ENCODE measurements around a stretch of chr1.

DNA sequence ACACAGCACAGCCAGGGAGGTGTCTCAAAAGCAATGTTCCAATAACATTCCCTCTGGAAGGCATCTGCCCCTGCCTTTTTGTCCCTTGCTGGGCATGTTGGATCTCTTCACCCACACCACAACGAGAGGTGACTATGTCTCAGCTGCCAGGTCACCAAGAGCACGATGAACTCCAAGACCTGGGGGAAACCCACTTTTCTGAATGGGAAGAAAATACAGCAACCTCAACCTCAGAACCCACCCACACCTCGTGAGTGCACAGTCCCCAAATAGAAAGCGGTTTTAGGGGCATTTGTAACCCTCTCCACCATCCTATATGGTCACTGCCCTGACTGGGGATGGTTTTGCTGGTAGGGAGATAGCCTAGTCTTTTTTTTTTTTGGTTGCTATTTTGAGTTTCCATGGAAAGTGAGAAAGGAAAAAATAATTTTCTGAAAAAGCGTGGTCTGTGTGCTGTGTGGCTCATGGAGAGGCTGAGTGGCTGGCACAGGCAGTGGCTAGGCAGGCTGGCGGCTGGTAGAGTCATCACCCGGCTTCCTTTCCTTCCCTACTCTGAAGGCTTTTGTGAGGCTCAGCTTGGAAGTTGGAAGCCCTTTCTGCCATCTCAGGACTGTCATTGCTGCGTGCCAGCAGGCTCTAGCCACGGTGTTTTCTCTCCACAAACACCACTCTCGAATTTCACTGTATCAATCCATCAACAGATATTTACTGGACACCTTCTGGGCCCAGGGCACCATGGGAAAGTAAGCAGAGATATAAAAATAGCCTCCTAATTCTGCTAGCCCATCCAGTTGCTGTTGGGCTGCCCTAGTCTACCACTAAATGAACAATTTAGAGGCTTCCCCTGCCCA, 15.8 kb downstream of the TSPAN2 start:
- RRBS = no CpG with 5 or more reads among the region's 10 CpGs

DNA sequence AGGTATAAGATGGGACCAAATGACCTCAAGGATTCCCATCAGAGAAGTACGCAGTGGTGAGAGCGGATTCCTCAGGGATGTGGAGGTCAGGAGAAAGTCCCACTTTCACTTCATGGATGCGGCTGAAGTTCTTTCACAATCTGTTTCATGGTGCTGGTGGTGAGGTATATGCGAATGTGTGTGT, 79.3 kb upstream of the TSPAN2 start:
- RRBS = no CpG with 5 or more reads among the region's 4 CpGs

- RRBS = no CpG with 5 or more reads among the region's 5 CpGs
Observed at GRCh38 chr1:115189850-115190544, 100.7 kb upstream of the TSPAN2 start.

DNA sequence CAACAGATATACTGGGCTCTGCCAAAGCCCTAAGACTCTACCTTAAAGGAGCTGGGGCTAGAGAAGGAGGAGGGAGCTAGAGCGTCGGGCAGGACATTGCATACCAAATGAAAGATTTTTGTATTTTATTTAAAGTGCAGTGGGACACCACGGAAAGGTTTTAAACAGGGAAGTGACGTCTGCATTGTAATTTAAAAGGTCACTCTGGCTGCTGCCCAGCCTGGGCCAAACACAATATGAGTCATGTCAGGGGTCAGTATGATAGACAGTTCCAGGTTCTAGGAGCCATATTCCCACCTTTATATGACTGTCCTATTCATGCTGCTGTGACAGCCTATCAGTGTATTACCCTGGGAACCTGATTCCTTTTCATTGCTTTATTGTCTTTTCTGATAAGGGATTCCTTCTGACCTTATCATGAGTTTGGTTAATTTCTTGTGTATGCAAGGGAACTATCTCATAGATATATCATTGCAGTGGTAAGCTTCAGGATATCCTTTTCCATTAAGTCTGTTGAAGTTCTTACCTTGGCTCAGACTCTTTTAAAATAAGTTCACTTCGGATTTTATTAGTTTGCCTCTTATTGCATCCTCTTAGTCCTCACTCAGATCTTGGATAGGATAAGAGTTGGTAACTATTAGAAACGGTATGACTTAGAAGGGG, 5.3 kb downstream of the VANGL1 start:
- RRBS = no CpG with 5 or more reads among the region's 6 CpGs

DNA sequence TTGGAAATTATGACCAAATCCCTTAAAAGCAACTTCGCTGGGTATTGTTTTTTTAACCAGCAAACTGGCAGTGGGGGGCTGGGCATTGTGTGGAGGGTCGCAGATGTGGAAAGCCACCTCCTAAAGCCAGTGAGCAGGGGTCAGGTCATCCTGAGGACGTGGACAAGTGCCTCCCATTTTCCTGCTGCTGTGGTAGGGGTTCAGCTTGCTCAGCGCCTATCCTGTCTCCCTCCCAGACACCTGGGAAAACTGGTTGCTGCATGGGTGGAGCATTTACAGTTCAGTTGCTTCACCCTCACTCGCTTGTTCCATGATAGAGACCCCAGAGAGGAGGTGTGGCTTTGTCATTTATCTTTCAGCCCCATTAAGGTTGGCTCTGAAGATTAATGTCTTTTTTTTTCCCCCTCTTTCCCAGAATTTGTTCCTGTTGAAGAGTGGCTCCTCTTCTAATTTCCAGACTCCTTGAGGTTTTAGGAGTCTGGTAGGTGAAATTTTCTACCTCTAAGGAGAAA, 9.1 kb downstream of the VANGL1 start:
- RRBS = no CpG with 5 or more reads among the region's 5 CpGs

DNA sequence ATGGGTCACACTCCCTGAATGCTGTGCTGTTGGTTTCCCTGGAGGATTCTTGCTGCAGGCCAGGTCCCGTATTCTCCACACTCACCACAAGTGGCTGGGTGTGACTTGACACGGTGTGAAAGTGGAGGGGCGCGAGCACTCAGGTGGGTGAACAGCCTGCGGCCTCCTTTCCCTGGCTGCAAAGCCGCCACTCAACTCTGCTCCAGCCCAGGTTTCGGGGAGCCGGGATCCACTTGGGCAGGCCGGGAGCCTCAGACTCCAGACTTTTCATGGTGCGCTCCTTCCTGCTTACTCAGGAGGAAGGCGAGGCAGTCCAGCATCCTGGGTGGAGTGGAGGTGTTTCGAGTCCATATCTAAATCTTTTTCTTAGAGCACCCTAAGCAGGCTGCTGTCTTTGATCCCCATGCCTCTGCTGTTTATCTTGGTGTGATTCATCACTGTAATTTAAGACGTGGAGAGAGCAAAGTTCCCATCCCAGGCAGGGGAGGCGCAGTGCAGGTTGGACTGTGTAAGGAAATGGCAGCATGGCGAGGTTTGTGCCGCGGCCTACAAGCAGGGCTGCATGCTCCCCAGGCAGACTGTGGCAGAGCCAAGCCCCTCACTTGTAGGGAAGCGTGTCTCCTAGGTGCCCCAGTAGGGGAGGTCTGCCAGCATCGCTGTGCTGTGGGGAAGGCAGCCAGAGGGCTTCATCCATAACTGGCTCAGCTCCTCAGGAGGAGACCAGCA, 29.6 kb downstream of the VANGL1 start:
- RRBS = no CpG with 5 or more reads among the region's 19 CpGs

GRCh38 chr1:115700858-115701508, 59.2 kb downstream of the VANGL1 start:
- RRBS = no CpG with 5 or more reads among the region's 5 CpGs

DNA sequence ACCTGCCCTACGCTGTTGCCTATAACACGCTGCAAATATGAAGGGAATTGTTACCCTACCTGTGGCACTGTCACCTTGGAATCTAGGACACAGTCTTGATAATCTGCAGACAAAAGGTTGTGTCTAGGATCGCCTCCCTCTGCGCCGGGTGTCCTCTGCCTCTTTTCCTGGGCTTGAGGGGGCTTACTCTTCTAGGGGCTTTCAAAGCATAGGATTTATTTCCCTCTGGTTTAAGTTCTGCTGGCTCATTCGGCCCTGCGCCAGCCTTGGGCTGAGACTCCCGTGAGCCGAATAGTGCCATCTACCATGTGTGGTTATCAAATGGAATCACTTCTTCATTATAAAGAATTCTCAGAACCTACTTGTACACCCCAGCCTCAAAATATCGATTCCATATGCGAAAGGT, 728 bp downstream of the SLC22A15 start:
- RRBS = no CpG with 5 or more reads among the region's 11 CpGs

DNA sequence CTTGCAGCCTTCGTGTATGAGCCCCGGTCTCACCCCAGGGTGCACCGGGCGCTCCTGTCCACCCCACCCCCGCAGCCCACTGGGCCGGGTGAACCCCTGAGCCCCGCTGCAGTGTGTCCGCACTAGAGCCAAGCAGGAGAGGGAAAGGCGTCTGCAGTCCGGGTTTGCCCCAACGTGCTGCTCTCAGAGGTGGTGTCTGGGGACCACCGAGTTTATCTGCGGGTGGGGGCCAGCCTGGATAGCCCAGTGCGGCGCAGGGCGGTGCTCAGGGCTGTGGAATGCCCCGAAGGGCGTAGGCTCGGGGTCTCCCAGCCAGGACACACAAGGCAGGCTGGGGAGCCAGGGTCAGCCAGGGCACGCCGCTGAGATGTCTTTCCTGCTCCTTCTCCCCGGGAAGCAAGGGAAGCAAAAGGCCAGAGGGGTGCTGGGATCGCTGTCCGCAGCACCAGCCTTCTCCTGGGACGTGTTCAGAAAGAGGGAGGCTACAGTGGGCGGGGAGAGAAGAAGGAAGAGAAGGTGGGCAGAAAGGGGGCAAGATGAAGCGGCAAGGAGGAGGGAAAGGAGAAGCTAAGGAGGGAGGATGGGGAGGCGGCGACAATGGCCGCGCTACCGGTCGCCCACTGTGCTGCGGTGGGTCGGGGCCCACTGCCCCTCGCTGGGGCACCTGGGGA, 56.6 kb downstream of the MAB21L3 start:
- RRBS = 46% methylated on average over 8 of the region's 36 CpGs

GRCh38 chr1:116242461-116243358, 130.3 kb upstream of the ATP1A1 start:
- RRBS = no CpG with 5 or more reads among the region's 10 CpGs

DNA sequence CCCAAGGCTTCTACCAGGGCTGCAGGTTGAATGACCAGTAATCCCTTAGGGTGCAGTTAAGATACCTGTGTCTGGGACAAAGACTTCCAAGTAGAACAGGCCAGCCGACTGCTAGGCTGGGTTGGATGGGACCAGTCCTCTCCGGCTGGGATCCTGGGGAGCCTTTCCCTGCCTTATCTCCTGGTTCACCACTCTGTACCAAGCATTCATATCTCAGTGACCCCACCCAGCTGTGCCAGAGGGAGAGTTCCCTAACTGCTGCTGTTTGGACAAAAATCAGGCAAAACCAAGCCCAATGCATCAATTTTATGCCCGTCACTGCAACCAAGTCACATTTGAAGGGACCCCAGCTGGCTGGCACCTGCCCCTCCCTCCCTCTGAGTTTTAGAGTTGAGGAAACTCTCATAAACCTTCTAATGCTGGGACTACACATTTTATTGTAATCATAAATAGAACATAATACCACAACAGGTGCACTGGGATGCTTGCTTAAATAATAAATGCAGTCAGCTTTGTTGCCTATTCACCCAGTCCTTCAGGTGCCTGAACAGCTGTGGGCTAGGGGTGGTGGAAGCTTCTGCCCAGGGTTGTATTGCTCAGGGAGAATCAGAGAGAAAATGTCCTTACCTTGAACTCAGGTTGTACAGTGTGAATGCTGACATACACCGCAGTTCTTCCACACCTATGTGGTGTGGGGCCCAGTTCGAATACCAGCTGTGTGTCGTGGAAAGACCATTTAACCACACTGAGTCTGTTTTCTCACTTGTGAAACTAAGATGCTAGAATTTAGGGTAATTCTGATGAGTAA, 115.9 kb upstream of the ATP1A1 start:
- RRBS = no CpG with 5 or more reads among the region's 6 CpGs

DNA sequence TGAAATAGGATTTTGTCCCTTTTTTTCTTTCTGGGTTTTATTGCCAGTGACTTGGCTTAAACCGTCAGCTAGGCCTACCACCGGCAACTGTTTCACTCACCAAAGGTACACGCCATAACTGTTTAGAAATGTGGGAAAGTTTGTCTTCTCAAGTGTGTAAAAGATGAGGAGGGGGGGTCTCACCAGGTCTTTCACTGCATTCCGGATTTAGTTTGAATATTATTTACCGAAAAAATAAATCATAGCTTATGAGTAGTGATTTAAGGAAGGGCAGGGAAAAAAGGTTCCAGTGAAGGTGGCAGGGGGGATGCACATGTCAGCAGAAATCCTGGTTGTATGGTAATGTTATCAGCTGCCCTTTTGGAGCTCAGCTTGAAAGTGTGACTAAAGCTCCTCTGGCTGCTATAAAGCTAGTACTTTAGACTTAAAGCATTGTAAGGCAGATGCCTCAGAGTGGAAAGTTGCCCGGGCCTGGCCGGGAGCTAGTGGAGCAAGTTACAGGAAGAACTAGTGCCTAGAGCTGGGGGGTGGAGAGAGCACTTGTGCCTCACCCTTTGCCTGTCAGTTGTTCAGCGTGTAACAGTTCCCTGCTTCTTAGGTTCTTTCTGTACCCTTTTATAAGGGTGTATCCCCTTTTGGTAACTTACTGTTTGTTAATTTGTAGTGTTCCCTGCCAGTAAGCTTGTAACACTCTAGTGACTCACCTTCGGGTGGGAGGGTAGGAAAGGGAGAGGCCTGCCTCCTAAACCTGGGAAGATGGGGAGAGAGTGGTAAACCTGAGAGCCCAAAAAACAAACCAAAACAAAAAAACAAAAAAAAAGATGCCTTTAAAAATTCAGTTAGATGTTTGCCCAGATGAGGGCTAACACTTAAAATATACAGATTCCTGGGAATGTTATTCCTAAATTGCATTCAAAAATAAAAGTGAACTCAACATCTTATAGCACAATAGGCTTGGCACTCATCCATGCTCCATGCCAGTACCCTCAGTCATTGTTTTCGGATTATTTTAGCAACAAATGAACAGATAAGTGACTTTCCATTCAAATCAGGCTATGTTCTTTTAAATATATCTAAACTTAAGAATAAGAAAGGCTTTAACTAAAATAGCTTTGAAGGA, 3.3 kb downstream of the ATP1A1 start:
- RRBS = no CpG with 5 or more reads among the region's 10 CpGs

GRCh38 chr1:116477328-116477906, 93.4 kb downstream of the CD58 start:
- RRBS = 8% methylated on average over 2 of the region's 4 CpGs

DNA sequence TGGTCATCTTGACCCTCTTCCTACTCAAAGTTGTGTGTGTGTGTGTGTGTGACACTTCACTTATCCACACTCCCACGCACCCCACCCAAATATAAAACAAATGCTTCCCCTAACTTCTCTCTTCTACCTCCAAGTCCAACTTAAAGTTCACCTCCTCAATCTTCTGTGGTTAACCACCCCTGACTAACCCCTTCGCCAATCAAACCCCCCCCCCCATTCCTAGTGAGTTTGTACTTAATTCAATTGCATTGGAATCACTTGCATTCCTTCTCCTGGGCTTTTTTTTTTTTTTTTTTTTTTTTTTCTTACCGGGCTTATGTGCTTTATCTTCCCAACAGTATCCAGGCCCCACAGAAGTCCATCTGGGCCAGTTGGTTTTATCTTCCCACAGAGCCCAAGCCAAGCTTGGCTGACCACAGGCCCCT, 78.5 kb downstream of the CD58 start:
- RRBS = no CpG with 5 or more reads among the region's 3 CpGs

GRCh38 chr1:116498951-116499516, 71.8 kb downstream of the CD58 start:
- RRBS = no CpG with 5 or more reads among the region's 5 CpGs

- RRBS = 94% methylated on average over 2 of the region's 22 CpGs
Observed at GRCh38 chr1:116532846-116533846, 37.7 kb downstream of the CD58 start.

DNA sequence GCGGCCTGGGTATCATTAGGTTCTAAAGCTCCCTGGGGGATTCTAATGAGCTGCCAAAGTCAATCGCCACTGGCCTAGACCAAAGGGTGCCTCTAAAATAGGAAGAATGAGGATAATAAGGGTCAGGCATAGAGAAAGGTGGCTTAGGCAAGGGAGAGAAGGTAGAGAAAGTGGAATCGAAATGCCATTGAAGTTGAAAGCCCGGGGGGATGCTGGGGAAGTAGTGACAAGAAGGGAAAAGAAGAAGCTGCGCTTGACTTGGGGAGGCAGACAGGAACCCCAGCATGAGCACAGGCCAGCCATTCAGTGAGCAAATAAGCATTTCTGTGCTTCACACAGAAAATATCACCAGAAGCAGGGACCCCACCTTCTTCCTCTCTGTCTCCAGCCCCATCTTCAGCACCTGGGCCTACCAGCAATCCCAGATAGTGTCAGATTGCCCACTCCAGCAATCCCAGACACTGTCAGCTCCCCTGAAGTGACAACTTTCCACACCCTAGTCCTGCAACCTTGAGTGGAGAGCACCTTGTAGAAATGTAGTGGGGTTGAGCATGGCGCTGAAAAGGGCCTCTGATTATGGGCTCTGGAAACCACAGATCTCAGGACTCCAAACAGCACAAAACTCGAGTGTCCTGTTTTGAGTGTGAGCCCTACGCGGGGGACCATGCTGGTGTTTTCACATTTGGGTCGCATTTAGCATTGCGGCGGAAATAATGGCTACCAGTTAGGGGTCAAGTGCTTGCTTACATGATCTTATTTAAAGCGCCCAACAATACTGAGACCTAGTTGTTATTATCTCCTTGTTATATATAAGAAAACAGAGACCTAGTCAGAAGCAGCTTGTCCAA, 1.6 kb downstream of the CD2 start:
- RRBS = no CpG with 5 or more reads among the region's 13 CpGs

DNA sequence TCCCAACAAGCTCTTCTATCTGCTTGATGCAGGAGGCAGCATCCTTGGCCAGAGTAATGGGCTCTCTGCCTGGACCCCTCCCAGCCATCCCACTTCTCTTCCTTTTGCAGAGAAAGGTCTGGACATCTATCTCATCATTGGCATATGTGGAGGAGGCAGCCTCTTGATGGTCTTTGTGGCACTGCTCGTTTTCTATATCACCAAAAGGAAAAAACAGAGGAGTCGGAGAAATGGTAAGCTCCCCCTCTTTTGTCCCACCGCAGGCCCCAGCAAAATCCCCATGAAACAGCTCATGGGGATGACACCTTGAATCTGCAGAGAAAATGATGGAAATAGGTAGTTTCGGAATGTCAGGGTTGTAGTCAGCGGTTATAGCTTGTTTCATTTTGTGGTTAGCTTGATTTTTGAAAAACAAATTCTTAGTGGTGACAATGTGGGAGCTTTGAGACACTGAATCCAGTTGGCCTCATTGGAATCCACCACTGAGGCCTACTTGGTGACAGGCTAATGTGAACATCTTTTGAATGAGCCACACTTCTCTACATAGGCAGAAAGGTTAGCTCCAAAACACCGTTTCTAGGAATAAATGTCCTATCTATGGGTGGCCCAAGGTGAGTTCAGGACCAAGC, 10.3 kb downstream of the CD2 start:
- RRBS = no CpG with 5 or more reads among the region's 6 CpGs

GRCh38 chr1:116804825-116805109, 50.5 kb downstream of the CD2 start:
- RRBS = no CpG with 5 or more reads among the region's 2 CpGs

GRCh38 chr1:116808377-116809326, 54.4 kb downstream of the CD2 start:
- RRBS = no CpG with 5 or more reads among the region's 17 CpGs

All from non-pigmented ciliary epithelial cell (primary cell).